Cardiac fibroblast (primary cell): ENCODE results near the genes MACROH2A1, SLC25A48 and SMAD5.

- RRBS, result 3% methylated on average over 43 of the region's 52 CpGs
Observed at GRCh38 chr5:135028627-135029091, 5.4 kb downstream of the PITX1 start.

GRCh38 chr5:135050030-135050997 lies 16.3 kb upstream of the PITX1 start:
- RRBS, result 4% methylated on average over 9 of the region's 58 CpGs

GRCh38 chr5:135138264-135139142 lies 104.5 kb upstream of the PITX1 start:
- RRBS, result no CpG with 5 or more reads among the region's 4 CpGs

- RRBS, result no CpG with 5 or more reads among the region's 11 CpGs
Observed at GRCh38 chr5:135241860-135242935, 156.8 kb downstream of the MACROH2A1 start.

DNA sequence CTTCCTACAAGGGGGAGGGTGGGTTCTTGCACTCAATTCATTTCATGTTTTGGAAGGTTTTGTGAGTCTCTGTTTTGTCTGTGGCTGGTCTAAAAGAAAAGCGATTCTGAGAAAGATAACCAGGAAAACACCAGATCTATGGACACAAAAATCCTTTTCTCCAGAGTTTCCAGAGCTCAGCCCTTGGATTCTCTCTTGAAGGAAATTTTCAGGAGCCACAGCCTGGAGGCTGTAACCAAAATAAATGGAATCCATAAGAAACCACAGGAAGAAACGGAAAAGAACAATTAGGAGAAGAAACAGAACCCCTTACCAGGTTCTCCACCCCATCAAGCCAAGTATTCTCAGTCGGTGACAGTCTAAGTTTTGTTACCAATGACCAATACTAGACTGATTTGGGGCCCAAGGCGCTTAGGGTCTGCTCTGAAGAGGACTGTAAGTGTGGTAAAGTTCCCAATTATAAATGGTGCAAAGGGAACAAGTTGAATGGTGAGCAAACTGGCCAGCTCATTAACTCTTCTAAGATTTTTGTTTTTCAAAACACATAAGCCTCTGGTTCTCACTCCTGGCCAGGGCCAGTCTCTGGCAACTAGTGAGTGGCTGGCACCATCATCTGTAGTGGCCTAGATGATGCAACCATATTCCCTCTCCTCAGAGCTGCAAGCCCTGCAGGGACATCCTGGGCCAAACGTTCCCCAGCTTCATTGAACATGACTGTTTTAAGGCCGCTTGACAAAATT lies 24.3 kb downstream of the MACROH2A1 start:
- RRBS, result no CpG with 5 or more reads among the region's 6 CpGs

GRCh38 chr5:135391774-135392859 lies 6.9 kb downstream of the MACROH2A1 start:
- RRBS, result no CpG with 5 or more reads among the region's 7 CpGs

DNA sequence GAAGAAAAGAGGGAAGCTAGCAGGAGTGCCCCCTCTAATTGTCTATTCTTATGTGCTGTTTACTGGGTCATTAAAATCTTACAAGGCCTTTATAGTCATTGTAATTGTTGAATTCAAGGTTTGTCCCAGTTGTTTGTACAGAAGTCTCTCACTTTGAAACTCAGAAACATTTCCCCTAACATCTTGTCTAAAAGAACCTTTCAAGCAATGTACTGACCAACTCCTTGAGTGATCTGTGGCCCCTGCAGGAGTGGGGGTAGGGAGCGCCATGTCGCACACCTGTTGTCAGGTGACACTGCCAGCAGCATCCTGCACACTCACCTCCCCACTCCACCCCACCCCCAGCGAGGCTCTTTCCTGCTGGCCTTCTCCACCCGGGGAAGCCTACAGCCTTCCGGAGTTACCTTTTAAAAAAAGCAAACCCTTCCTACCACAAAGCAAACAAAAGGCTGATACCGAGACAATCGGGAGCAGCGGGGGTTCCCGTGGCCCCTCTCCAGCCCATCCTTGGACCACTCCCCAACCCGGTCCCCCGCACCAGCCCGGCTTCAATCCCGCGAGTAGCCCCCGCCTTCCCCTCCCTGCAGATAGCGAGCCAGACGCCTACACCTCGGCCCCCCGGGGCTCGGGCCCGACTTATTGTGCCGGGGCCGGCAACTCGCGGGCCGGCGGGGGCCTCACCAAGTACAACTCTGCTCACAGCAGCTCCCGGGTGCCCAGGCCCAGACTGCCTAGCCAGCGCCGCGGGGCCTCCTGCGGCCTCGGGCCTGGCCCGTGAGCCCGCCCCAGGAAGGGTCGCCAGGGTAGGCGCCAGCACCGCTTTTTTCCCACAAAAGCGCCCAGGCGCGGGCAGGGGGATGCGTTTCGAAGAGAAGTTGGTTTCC lies 838 bp downstream of the MACROH2A1 start:
- RRBS, result 1% methylated on average over 8 of the region's 43 CpGs

GRCh38 chr5:135399122-135400050 lies at the start of gene MACROH2A1:
Gene MACROH2A1, minus strand, starts transcription at chr5:135399231.
- RRBS, result under 1% methylated on average over 17 of the region's 79 CpGs

DNA sequence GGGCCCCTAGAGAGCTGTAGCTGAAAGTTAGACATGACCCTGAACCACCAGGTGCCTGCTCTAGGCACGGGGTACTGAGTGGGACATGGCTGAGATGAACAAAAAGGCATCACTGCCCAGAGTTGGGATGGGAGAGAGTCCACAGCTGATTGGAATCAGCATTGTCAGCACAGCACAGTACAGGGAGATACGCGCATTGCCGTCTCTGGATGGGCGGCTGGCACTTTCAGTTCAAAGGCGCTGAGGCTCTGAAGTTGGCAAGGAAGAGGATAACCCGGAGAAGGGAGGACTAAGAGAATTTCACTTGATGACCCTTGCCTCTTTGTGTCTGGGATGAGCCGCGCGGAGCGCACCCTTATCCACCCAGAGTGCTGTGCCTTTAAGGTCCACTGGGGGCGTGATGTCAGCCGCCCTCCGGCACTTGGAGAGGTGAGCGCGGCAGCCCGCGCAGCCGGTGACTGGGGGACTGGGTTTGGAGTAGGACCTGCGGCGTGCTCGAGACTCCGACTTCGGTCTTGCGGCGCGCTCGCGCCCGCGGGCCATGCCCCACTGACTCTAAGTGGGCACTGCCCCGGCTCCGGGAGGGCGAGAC lies at the start of gene SLC25A48:
Gene SLC25A48, plus strand, starts transcription at position 420 of the 592 bp plus-strand sequence.
- RRBS, result 3% methylated on average over 5 of the region's 34 CpGs

GRCh38 chr5:135901623-135901911 lies 5.9 kb upstream of the IL9 start:
- RRBS, result no CpG with 5 or more reads among the region's 1 CpG

DNA sequence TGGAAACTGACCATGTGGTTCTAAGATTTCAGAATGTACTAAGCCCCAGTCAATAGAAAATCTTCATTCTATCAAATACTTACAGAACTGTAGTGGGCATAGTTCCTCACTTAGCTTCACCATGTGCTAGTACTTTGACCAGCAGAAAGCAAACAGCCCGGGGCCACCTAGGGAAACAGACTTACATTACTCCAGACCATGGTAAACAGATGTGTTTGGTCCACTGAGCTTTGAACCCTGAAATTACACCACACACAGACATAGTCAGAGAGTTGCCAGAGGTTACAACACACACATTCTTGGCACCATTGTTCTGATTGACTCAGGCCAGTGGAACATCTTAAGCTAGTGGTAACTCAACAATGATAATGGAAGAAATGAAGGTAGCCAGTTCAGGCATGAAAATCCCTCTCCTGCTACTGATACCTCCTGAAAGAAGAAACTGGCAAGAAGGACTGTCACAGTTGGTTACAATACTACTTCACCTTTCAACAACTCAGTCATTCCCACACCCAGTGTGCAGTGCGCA lies 18.6 kb upstream of the LECT2 start:
- RRBS, result no CpG with 5 or more reads among the region's 2 CpGs

DNA sequence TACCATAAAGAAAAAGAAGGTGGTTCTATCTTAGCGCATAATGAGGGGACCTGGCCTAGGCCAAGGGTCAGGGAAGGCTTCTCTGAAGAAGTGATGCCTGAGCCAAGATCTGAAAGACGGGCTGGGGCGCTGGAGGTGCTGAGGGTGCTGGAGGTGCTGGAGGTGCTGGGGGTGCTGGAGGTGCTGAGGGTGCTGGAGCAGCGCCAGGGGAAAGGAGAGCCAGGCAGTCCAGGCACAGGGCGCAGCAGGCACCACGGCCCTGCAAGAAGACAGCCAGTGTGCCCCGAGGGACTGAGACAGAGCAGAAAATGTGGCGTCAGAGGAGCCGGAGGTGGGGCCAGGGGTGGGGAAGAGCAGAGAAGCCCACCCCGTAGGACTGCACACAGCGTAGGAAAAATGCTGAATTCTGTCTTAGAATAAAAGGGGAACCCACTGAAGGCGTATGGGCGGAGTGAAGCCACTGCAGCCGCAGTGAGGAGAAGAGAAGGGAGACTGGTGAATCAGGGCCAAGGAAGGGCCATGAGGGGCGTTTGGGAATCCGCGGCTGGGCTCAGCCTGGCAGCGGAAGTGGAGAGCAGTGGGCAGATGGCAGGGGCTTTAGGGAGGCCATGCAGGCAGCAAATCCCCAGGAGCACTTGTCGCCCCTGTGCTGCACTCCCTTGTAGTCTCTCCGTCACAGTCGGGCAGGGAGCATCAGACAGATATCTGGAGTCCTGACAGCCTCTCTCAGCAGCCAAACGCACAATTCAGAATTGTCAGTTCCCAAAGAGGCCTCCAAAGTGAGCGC lies 35.8 kb upstream of the LECT2 start:
- RRBS, result no CpG with 5 or more reads among the region's 23 CpGs

- RRBS, result no CpG with 5 or more reads among the region's 4 CpGs
Observed at GRCh38 chr5:135998078-135998433, 30.7 kb upstream of the TGFBI start.

GRCh38 chr5:136018744-136019224 lies 10.0 kb upstream of the TGFBI start:
- RRBS, result no CpG with 5 or more reads among the region's 4 CpGs

GRCh38 chr5:136020547-136021115 lies 8.2 kb upstream of the TGFBI start:
- RRBS, result 0% methylated on average over 1 of the region's 9 CpGs

DNA sequence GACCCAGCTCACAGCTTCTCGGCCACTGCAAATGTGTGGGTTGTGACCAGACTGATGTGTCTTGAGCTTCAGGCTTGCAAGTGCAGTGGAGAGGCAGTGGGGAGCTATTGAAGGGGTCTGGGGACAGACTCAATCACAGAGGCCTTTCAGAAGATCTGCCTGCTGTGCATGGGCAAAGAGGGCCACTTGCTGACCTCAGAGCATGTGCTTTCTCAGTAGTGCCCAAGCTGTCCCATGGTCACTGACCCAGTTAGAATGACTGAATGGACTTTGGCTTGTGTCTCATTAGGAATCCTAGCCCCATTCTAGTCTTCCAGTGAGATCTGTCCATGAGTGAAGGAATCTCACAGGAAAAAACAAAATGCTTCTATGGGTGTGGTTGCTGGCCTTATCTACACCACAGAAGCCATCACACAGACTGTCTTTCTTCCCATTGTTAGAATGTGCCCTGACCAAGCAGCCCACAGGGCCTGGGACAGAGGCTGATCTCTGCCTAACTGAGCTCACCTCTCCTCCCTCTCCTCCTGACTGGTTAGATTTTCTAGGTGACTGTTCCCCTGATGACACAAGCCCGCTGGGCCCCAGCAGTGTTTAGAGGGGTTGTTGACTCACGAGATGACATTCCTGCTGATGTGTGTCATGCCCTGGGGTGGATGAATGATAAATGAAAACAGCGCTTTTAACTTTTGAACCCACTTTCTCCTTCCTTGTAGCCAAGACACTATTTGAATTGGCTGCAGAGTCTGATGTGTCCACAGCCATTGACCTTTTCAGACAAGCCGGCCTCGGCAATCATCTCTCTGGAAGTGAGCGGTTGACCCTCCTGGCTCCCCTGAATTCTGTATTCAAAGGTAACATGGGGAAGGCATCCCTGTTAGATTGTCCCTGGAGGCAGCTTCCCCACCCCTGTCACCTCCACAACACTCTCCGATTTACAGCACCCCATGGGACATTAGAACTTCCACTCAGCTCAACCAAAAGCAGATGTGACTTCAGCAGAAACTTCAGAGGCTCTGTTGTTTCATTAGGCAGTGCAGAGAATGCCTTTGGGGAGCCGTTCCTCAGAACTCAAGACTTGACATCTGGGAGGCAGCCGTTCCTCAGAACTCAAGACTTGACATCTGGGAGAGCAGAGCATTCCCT lies 24.8 kb downstream of the TGFBI start:
- RRBS, result no CpG with 5 or more reads among the region's 10 CpGs

DNA sequence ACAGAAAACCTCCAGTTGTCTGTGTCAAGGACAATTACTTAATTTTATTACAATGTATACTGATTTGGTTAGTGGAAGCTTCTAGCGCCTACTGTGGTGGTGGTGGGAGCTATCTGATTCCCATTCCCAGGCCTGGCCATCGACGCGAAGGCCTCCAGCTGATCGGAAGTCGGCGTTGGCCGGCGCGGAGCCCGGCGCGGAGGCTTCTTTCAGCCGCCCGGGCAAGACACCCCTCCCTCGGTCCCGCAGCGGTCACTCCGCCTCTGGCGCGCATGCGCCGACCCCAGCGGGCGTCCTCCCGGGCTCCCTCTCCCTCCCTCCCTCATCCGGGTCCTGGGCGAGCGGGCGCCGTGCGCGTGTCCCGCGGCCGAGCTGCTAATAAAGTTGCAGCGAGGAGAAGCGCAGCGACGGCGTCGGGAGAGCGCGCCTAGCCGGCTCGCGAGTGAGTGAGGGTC lies at the start of gene SMAD5:
Gene SMAD5, plus strand, starts transcription at position 325 of the 455 bp plus-strand sequence.
- RRBS, result 1% methylated on average over 11 of the region's 47 CpGs

GRCh38 chr5:137072289-137072552 lies 426.9 kb downstream of the SPOCK1 start:
- RRBS, result no CpG with 5 or more reads among the region's 2 CpGs

DNA sequence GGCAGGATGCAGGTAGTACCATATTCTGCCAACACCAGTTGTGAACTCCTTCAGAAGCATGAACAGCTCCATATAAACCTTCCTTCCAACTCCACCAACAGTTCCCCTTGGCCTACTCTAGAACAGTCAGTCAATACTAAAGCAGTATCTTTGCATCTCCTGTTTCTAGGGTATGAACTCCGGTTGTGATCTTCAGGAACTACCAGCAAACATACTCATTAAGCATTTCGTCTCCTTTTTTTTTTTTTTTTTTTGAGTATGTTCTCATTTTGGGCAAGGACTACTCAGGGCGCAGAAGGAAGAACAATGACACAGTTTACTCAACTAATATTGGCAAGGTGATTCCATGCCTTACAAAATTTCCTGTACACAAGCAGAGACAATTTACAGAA lies 197.7 kb downstream of the SPOCK1 start:
- RRBS, result no CpG with 5 or more reads among the region's 3 CpGs

- RRBS, result no CpG with 5 or more reads among the region's 8 CpGs
Observed at GRCh38 chr5:137870552-137871615, 3.2 kb downstream of the MYOT start.